ENCODE measurements around the genes OASL, MLXIP and B3GNT4.

GRCh38 chr12:121038564-121039527, at the start of gene OASL:
Gene OASL, minus strand, starts transcription at chr12:121039246.
- RAMPAGE, long total RNA = no peak
- RRBS = no CpG with 5 or more reads among the region's 16 CpGs

GRCh38 chr12:121222801-121223690, 13.1 kb downstream of the P2RX4 start:
- RAMPAGE, long total RNA = no peak
- RRBS = no CpG with 5 or more reads among the region's 17 CpGs

DNA sequence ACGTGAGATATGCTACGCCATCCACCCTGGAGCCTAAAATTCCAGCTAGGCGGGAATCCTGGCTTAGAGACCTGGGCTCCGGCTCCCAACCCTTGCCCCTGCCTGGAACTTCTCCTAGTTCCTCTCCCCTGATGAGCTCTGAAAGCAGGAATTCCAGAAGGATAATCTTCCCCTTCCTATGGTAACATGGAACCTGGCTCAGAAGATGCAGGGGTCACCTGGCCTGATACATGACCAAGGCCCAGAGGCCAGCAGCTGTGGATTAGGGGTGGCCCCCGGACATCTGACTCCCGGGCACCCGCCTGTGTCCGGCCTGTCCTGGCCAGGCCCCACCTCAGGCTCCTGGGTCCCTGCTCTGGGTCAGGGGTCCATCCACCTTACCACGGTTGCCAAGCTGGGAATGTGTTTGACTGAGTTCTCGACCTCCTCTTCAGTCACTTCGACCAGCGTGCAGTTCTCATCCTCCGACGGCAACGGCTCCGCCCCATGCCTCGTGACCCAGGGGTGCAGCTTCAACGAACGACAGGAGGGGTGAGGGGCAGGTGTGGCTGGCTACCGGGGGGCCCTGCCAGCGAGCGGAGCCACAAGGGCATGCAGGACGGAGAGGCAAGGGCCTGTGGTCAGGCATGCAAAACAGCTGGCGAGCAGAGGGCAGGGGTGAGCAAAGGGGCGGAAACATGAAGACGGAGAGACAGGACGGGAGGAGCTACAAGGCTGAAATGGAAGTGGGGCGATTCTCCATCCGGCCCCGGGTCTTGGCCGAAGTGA, 38.5 kb downstream of the P2RX4 start:
- RAMPAGE, long total RNA = no peak
- RRBS = no CpG with 5 or more reads among the region's 31 CpGs

DNA sequence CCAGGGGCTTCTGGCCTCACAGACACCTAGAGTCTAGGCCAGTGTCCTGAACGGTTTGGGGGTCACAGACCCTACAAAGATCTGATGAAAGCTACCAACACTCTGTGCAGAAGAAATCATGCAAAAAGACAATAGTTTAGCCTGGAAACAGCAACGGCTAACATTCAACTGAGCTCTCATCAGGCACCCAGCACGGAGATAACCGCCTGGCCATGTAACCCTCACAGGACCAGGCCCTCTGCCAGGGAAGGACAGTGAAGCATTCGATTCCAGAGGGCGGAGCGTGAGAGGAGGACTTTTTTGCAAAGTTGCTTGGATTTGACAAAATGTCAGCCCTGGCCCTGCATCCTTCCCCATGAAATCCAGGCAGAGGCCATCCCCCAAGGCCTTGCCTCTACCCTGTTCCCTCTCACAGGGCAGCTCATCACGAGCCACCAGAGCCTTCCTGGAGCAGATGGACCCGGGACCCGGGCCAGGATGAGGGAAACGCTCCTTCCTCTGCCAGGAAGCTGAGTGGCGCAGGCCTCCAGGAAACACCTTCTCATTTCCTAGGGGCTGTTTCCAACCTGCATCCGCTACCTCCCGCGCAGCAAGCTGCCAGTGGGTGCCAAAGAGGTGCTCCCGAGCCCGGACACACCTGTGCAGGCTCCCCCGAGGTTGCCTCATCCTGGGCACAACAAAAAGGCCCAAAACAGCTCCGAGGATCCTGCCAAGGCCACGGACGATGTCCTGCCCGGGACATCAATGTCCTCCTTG, 17.0 kb downstream of the CAMKK2 start:
- RAMPAGE, long total RNA = no peak
- RRBS = no CpG with 5 or more reads among the region's 22 CpGs

GRCh38 chr12:121295380-121296116, 961 bp downstream of the CAMKK2 start:
- RAMPAGE, long total RNA = no peak
- RRBS = no CpG with 5 or more reads among the region's 15 CpGs

- RAMPAGE, long total RNA = no peak
- RRBS = no CpG with 5 or more reads among the region's 9 CpGs
Measured at GRCh38 chr12:121490881-121491409, 89.9 kb downstream of the KDM2B start.

DNA sequence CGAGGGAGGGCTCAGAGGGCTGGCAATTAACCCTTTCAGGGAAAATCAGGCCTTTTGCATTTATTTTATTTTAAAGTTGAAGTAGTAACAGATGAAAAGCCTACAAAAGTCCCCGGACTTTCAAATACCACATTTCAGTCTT, 9.4 kb upstream of the KDM2B start:
- RAMPAGE, long total RNA = no peak
- RRBS = no CpG with 5 or more reads among the region's 2 CpGs

DNA sequence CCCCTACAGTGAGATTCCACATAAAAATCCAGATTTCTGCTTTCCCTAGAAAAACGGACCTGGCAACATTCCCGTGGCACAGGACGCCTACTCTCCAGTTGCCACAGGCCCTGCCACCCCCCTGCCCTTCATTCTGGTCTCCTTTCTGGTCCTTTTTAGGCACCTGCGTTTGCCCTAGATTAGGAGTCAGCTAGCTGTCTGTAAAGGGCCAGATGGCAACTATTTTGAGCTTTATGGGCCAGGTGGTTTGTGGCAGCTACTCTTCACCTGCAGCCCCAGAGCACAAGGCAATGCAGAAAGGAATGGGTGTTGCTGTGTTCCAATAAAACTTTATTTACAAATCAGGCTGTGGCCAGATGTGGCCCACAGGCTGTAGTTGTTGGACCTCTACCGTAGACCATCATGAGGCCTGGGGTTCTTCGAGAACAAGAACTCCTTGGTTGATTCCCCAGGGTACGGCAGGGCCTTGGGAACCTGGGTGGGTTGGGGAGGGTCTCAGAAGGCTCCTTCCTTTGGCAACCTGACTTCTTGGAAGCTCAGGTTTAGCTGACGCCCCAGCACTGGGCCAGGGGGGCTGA, 16.0 kb downstream of the RHOF start:
- RAMPAGE, long total RNA = no peak
- RRBS = no CpG with 5 or more reads among the region's 8 CpGs

DNA sequence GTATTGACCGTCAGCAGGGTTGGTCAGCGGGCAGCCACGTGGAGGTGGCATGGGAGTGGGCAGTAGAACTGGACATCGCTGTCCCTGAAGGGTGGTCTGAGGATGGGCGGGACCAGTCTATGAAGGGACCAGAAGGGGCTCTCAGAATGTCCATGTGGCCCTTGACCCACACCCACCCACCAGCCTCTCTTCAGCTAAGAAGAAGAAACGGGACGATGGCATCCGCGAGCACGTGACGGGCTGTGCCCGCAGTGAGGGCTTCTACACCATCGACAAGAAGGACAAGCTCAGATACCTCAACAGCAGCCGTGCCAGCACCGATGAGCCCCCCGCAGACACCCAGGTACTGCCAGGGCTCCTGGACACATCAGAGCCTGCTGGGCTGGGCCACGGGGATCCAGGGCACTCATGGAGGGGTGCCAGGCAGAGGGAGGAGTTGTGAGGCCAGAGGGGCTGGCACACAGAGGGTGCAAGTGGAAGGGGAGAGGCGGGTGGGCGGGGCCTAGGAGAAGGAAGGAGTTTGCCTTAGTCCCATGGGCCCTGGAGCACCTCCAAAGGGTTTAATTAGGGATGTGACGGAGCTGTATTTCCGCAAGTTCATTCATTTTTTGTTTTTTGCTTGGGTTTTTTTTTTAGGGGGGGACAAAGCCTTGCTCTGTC, 21.3 kb downstream of the SETD1B start:
- RAMPAGE, long total RNA = no peak
- RRBS = no CpG with 5 or more reads among the region's 21 CpGs

DNA sequence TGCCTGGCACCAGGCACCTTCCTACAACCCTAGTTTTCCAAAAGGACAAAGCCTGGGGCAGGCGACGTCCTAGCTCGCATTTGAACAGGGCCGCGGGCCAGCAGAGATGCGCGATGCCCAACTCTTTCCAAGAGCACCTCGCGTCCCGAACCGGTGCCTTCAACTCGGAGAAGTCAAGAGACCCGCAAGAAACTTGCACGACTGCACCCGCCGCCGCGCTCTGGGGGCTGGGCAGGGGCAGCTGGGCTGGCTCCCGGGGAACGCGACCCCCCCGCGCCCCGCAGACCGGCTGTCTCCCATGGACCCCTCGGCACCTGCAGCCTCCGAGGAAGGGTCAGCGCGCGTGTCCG, 380 bp upstream of the BCL7A start:
- RAMPAGE, long total RNA = no peak
- RRBS = 2% methylated on average over 7 of the region's 31 CpGs

DNA sequence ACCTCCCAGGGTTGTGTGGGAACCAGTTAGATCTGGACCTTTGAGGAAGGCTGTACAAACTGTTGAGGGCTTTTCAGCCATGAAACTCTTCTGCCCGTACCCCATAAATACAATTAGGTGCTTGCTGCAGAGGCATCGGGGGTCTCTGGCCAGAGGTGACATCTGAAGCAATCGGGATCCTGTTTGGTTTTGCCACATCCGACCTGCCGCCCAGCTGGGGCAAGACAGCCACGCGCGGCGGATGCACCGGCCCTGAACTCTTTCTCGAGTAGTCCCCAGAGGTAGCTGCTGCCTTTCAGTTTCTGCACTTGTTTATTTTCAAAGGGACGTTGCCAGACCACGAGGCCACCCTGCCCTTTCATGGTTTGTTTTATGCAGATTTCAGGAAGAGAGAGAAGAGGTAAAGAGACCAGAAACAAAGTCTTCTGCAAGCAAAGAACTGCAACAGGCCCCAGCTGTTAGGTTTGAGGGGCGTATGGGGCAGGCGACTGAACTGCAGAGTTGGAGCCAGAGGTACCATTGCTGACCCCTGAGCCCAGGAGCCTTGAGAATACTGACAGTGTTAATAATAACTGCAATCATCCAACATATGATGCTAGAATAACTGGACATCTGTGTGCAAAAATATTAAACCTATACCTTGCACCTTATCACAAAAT, 10.5 kb upstream of the MLXIP start:
- RAMPAGE, long total RNA = no peak
- RRBS = no CpG with 5 or more reads among the region's 15 CpGs

GRCh38 chr12:122078649-122079528, at the start of gene MLXIP:
Gene MLXIP, plus strand, starts transcription at chr12:122078756.
- RAMPAGE, long total RNA = no peak
- RRBS = 2% methylated on average over 49 of the region's 104 CpGs

DNA sequence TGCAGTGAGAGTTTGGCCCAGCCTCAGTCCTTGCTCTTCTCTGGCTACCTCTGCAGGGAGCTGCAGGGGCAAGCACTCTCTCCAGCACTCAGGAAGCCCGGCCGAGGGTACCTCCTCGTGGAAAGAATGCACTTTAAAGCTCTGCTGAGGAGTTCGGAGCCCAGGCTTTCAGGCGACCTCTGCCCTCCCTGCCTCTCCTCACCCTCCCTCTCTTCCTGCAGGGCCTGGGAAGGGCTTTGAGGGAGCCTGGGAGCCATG, 31.1 kb downstream of the IL31 start:
- RAMPAGE, long total RNA = no peak
- RRBS = no CpG with 5 or more reads among the region's 5 CpGs

GRCh38 chr12:122203094-122204076, at the start of gene B3GNT4:
Gene B3GNT4, plus strand, starts transcription at chr12:122203709.
- RAMPAGE, long total RNA = no peak
- RRBS = 3% methylated on average over 25 of the region's 102 CpGs

- RAMPAGE, long total RNA = no peak
- RRBS = no CpG with 5 or more reads among the region's 15 CpGs
Measured at GRCh38 chr12:122323163-122323665, 56.9 kb upstream of the VPS33A start.

DNA sequence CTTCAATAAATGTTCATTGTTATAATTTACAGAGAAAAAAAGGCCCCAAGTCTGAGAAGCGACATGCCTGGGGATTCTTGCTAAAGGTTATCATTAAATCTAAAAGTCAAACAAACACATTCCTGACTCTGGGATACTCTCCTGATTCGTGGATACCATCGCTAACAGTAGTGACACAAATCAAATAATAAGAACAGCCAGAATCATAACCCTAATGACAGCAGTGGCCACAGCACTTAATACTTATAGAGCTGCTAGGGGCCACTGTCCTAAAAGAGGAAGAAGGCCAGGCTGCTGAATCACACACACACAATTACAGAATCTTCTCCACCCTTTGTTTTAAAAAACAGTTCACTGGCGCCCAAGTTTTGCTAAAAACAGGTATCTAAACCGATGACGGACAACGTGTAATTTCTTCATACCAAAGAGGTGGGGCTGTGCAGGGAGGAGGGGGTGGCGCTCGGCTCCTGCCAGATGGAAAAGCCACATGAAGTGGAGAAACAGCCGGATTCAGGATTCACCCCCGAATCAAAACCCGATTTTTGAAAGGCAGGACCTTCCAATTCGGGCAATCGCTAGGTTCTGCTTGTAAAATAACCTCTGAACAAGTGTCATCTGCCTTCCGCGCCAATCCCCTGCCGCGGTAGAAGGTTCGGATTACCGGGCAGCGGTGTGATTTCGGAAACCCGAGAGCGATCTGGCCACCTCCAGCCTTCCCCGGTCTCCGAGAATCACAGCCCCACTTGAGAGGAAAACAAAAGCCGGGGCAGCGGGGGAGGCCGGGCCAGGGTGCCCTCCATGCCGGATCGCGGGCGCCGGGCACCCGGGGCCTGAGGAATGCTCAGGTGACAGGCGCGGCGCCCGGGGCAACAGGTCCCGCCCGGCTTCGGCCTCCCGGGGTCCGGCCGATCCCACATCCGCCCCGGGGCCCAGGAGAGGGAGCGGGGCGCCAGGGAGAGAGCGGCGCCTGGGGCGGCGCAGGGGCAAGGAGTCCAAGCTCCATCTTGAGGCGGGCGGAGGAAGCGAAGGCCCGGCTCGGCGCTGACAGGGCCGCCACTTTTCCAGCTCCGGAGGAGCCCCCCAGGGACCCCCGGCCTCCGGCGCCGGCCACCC, 878 bp downstream of the CLIP1 start:
- RAMPAGE, long total RNA = no peak
- RRBS = 3% methylated on average over 18 of the region's 65 CpGs

DNA sequence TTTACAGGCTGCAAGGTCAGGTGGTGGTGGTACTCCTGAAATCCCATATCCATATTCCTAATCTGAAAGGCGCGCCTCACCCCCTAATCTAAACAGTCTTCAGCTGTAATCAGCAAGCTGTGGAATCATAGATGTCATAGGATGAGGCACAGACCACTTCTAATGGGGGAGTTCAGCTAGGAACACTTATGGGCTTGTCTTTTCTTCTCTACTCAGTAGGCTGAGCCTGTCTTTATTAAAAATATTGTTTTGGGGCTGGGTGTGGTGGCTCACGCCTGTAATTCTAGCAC, 1.3 kb upstream of the CLIP1 start:
- RAMPAGE, long total RNA = no peak
- RRBS = no CpG with 5 or more reads among the region's 3 CpGs

GRCh38 chr12:122481975-122482174, 18.9 kb downstream of the ZCCHC8 start:
- RAMPAGE, long total RNA = no peak
- RRBS = no CpG with 5 or more reads among the region's 4 CpGs

DNA sequence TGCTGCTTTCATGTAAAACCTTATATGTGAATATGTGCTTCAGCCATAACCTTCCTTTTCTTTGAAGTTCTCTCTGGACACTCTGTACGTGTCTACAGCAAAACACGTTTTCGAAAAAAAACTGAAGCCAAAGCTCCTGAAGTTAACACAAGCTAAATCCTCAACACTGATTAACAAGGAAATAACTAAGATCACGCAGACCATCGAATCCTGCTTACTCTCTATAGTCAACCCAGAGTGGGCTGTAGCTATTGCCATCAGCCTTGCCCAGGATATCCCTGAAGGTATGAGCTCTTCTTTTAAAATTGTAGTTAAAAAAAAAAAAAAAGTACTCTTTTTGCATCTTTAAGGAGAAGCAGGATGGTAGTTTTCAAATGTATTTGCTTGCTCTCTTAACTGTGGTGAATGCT, 75.9 kb downstream of the KNTC1 start:
- RAMPAGE, long total RNA = no peak
- RRBS = no CpG with 5 or more reads among the region's 5 CpGs

GRCh38 chr12:122727750-122728521, 2.7 kb downstream of the HCAR1 start:
- RAMPAGE, long total RNA = no peak
- RRBS = no CpG with 5 or more reads among the region's 7 CpGs

Measured in hepatocyte (in vitro differentiated cells and primary cell).